Neural progenitor cell (in vitro differentiated cells): Measurements from ENCODE around the genes SLC25A52 and MEP1B.

- RAMPAGE, long total RNA = no peak
Observed at GRCh38 chr18:28854833-28855309, 677.9 kb upstream of the CDH2 start.

GRCh38 chr18:29067973-29068219 lies 891.0 kb upstream of the CDH2 start:
- RAMPAGE, long total RNA = no peak

DNA sequence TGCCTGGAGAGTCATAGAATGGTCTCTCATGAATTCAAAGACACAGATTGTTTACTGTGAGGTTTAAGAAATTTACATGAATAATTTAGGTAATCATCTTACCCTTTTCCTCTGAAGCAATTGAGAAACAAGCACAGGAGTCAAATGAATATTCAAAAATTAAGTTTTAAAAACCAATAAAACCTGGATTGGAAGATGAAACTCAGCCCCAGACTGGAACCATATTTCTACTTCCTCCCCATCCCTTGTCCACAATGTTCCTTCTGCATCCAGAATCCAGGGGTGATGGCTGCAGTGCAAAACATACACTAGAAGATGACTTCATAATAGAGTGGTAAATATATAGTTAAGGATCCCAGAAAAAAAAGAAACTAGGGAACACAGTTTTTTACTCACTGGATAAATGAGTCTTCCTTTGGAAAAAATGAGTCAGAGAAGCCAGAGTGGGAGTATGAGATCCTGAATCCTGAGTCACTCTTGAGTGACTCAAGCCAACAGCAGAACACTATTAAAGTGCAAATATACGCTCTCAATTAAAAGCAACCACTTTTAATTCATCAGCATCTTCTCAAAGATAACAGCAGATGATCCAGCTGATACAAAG lies 987.0 kb upstream of the CDH2 start:
- RAMPAGE, long total RNA = no peak

GRCh38 chr18:30992148-30992804 lies 50.3 kb downstream of the DSC3 start:
- RAMPAGE, long total RNA = no peak

GRCh38 chr18:31487423-31488151 lies 10.4 kb upstream of the DSG2 start:
- RAMPAGE, long total RNA = no peak

- RAMPAGE, long total RNA = no peak
Observed at GRCh38 chr18:31760703-31761084, at the start of gene SLC25A52. TSS of gene SLC25A52 (minus strand) at chr18:31760880.

DNA sequence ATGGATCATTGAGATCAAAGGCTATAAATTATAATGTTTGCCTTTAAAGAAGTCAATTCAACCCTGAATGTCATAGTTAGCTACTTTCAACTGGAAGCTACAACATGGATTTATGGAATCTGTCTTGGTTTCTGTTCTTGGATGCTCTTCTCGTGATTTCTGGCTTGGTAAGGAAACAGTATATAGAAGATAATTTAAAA lies at the start of gene MEP1B:
Gene MEP1B, plus strand, starts transcription at position 73 of the 200 bp plus-strand sequence.
- RAMPAGE, long total RNA = no peak

DNA sequence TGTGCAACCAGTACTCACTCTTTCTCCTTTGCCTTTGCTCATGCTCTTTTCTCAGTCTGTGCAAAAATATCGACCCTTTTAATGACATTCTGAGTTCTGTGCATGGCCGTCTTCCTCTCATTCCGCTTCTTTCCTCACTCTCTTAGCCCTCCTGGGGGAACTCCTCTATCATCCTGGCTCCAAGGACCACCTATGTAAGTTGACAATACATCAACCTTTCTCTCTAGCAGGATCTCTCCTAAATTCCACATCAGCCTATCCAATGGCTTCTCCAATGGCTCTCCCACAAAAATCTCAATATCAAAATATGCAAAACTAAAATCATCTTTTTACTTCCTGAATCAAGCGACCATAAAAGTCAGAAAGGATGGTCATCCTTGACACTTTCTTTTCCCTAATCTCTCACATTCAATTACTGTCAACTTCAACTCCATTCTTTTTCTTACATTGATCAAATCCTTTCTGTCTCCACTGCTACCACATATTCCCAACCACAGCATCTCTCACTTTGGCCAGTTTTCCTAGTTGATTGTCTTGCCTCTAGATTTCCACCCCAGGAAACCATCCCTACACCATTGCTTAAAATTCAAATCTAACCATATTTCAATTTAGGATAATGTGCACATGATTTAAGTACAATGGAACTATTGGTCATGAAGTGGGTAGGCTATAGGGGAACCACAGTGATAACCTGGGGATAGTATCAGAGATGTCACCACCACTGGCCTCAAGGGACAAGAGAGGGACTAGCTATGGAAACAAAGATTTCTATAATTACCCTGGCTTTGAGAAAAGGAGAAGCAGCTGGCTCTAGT lies 131.7 kb downstream of the MEP1B start:
- RAMPAGE, long total RNA = no peak

DNA sequence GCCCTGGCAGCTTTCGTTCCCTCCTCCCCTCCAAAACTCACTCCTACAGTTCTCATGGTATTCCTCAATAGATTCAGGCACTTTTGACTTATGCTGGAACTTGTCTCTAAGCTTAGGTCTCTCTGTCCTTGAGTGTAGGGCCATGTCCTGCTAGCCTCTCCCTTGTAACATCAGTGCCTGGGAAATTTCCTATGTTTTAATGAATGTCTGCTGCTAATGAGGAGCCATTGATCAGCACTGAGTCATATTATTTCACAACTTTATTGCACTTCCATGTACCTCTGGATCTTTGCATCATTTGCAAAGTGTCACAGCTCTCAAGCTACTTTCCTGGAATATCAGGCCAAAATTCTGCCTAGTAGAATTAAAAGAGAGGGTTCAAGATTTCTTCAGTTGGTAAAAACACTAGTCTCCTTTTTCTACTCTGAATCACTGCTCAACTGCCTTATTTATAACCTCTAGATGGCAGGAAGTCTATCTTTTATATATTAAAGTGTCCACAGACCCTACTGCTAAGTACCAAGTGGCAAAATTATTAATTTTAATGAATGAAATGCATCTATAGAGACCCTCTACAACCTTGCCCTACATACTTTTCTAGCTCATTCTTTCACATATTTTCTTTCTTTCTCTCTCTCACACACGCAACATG lies 102.4 kb downstream of the GAREM1 start:
- RAMPAGE, long total RNA = no peak

GRCh38 chr18:32381547-32382383 lies 88.9 kb downstream of the GAREM1 start:
- RAMPAGE, long total RNA = no peak

- RAMPAGE, long total RNA = no peak
Observed at GRCh38 chr18:32385122-32385843, 85.4 kb downstream of the GAREM1 start.

GRCh38 chr18:33560616-33561141 lies 17.3 kb upstream of the ASXL3 start:
- RAMPAGE, long total RNA = no peak

DNA sequence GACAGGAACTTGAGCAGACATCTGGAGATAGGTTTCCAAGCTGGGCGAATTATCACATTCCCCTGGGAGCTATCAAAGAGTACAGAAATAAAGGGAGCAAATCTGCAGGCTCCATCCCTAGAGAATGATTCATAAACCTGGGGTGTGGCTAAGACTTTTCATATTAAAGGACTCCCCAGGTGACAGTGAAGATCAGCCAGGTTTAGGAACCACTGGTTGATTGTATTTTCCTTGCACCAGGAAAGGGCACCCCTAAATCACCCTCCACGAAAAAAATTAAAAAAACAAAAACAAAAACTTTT lies 105.6 kb upstream of the NOL4 start:
- RAMPAGE, long total RNA = no peak

DNA sequence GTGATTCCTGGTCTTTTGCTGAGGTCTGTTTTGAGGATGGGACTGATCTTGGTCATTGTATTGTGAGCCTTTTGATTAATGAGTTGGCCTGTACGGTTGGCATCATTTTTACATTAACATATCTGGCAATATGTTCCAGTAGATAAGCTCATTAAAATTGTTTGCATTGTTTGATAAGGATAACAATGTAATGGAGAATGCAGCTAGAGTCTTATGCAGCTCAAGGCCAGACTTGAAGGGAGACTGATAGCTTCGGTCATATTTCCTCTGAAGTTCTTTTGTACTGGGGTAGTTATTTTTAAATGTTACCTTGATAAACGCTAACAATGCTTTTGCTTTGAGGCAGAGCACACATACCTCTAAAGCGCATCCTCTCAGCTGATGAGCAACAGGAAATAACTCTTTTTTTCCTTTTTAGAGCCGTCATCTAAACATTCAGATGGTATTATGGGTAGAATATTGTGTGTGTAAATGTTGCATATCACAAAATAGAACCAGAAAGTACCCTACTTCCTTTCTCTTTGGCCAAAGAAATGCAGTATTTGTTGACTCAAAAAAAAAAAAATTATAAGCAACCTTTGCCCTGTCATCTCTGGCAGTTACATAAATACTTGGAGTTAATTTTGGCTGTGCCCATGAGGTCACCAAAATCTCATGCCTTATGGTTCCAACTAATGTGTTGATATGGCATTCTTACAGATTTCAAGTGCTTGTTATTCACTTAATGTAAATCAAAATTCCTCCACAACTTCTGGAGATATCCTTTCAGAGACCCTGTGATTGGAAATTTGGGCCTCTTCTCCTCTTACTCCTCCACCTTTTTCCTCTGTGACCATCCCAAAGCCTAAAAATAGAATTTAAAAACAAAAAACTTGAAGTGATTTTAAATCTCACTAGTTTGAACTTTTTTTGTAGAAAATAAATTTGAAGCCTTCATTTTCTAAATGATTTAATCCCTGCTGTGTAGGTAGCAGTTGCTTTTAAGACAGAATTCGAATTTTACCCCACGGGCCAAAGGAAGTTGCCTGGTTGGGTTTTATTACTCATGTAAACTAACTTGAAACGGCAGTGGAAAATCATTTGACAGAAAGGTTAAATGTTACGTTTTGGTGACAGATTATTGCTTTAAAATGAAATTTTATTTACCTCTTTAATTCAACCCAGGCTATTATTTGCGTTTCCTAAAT lies 1.6 kb downstream of the MAPRE2 start:
- RAMPAGE, long total RNA = no peak

GRCh38 chr18:35050573-35051220 lies 9.5 kb downstream of the MAPRE2 start:
- RAMPAGE, long total RNA = no peak

DNA sequence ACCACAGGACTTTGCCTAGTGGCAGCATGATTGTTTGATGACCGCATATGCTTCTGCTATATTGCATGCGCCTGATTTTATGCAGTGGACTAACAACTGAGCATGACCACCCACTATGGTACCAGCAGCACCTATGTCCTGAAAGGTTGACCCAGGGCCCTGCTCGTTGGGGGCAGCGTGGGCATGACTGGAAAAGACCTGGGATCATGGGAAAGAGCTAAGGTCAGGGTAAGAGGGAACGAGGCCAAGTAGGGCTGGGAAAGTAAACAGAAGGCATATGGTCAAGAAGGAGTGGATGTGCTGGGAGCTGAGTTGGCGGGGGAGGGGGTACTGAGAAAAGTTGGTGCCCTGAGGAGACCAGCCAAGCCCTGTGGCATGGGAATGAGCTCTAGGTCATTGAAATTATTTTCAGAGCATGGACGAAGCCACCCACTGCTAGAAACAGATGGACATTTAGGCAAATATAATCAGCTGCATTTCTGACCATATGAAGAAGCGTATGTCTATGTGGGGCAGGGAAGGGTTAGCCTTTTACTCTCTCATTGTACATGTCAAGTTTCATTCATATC lies 18.9 kb downstream of the MAPRE2 start:
- RAMPAGE, long total RNA = no peak

DNA sequence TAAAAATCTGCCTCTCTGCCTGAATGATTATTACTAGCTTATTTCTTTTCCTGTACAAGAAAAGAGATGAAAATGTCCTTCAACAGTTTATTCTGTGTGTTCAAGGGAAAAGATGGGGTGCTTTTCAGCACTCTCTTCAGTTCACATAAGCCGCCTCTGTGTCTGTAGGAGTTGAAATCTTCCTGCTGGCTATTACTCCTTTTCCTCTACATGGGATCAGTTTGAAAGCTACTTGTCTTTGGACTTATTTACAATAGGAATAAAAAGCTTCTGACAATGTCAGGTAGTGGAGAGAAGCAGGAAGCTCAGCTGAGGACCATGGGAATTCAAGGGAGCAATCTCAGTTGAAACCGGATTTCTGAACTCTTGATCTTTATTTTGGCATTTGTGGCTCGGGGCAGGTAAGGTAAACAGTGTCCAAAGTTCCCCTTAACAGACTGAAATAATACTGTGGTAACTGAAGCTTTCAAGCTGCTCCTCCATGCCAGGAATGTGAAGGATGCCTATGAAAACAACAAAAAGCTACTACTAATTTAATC lies 43.4 kb downstream of the MAPRE2 start:
- RAMPAGE, long total RNA = no peak

GRCh38 chr18:35117782-35118568 lies 76.8 kb downstream of the MAPRE2 start:
- RAMPAGE, long total RNA = no peak

- RAMPAGE, long total RNA = no peak
Observed at GRCh38 chr18:35136057-35136750, 95.0 kb downstream of the MAPRE2 start.

- RAMPAGE, long total RNA = no peak
Observed at GRCh38 chr18:35231083-35231354, 9.8 kb upstream of the ZNF397 start.